Aortic smooth muscle cell (primary cell): Measurements from ENCODE around the genes MCHR1 and CHADL.

DNA sequence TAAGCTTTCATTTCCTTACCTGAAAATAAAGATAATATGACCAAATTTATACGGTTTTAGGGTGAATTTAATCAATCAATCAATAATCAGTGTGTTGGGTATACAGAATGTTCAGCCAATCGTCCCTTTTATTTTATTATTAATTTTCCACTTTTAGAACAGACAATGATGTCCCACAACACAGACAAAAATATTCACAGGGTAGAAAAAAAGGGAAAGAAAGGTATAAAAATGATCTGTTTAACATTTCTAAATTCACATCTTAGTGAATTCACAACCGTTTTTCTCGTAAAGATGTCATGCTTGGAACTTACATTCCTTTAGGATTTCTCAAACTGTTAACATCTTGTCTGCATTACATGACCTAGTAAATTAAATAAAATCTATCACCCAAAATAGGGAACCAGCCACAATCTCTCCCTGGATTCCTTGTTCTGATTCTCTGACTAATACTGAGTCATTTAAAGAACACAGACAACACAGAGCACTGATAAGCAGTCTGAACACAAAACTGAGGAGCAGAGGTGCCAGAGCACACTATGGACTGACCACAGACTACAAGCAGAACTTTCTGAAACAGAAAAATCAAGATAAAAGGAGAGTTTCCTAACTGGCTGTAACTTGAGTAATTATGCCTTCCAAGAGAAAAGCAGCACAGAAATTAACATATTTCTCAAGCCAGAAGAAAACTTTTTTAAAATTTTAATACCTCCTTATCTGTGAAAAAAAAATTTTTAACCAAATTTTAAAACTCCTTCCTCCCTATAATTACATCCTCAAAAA lies 128.7 kb downstream of the SGSM3 start:
- RRBS = no CpG with 5 or more reads among the region's 4 CpGs

GRCh38 chr22:40508278-40508705 lies 128.2 kb downstream of the MRTFA start:
- RRBS = no CpG with 5 or more reads among the region's 7 CpGs

DNA sequence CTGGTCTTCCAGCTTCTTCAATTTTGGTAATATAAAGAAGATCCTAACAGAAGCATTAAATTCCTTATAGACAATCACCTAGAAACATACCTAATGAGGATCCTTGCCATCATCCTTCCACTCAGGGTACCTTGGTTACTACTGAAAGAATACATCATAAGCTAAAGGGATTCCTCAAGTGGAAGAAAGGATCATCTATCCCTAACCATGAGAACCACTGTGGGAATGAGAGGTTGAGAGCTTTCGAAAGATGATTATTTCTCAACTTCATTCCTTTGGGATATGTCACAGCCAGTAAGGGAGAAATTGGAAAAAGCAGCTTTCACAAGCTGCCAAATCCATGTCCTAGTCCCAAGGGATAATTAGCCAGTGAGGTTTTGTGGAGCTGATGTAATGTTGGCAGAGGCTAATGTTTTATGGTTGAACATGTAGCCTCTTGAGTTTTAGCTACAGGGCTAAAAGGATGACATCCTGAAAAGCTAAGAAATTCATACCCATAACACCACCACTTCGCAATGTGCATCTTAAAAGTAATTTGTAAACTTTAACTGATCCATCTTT lies 124.1 kb downstream of the MRTFA start:
- RRBS = no CpG with 5 or more reads among the region's 2 CpGs

GRCh38 chr22:40552093-40552344 lies 84.5 kb downstream of the MRTFA start:
- RRBS = no CpG with 5 or more reads among the region's 8 CpGs

DNA sequence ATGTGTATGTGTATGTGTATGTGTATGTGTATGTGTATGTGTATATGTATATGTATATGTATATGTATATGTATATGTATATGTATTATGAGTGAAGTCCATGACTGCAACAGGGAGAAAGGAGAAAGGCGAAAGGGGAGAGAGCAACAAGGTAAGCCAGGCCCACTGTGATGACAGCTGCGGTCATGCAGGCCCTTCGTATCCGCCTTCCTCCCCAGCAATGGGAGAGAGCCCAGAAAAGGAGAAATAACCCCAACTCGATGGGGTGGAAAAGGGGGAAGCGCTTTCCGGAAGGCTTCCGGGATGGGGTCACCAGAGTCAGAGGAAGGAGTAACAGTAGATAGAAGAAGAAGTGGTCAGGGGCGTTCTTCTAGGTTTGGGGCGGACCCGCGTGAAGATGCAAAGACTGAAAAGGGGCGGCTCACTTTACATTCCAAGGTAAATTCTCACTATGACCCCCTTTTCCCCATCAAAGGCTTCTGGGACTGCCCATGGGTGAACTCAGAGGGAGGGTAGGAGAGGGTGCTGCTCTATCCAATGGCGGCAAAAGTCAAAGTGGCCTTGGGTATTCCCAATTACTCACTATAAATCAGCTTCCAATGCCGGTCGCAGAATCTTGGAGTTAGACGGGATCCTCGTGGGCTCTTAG lies 1.3 kb upstream of the MRTFA start:
- RRBS = no CpG with 5 or more reads among the region's 18 CpGs

DNA sequence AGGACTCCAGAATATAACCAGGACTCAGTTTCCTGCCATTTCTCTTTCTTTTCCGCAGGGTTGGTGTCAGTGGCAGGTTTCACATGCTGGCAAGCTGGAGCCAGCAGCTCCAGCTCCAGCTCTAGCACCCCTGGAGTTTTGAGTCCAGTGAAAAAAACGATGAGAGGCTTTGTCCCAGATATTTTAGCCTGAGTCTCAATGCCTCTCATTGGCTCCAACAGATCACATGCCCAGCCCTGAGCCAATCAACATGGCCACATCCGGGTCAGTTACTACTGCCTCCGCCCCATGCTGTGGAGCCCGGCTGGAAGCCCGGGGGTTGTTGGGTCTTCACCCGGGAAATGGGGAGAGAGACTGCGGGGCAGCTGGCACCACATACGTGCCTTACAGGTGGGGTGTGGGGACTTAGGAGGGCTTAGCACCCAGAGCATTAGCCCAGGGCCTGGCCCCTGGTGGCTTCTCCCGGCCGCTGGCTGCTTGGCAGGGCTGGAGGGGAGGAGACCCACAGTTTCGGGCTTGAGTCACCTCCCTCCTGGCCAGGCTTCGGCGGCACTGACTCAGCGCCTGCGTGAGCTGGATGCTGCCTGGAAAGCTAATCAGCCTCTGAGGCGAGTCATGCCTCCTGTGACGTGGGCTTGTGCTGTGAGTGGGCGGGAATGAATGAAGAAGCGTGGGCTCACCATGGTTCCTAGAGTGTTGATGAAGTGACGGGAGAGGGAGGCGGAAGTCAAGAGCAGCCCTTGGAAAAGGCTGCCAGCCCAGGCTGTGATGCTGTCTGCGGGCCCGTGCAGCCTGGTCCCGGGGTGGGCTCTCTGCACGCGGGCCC lies 15.3 kb upstream of the MRTFA start:
- RRBS = 21% methylated on average over 5 of the region's 27 CpGs

GRCh38 chr22:40679110-40679980 lies at the start of gene MCHR1:
Gene MCHR1 (plus strand): TSS chr22:40679484.
- RRBS = 8% methylated on average over 6 of the region's 25 CpGs

DNA sequence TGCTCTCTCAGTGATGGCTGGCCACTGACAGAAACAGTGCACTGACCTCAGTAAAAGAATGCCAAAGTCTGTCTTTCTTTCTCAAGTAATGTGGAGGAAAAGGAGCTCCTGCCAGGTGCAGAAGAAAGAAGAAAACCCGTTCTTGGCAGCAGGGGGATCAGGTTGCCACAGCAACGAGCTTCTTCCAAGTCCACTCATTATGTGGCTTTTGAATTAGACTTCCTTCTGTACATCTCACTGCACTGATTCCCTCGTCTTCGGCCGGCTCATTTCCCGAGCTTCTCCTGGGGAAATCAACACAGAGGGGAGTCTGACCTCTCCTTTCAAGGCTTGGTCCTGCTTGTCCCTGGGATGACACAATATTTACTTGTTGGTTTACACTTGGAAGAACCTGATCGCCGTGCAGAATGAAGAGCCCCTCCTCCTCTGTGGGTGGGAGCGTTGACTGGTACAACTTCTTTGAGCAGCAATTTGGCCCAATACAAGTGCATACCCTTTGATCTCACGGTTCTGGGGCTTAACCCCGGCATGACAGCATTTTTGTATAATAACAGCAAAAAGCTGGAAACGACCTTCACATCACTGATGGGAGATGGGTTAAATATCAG lies 35.3 kb downstream of the MCHR1 start:
- RRBS = no CpG with 5 or more reads among the region's 12 CpGs

DNA sequence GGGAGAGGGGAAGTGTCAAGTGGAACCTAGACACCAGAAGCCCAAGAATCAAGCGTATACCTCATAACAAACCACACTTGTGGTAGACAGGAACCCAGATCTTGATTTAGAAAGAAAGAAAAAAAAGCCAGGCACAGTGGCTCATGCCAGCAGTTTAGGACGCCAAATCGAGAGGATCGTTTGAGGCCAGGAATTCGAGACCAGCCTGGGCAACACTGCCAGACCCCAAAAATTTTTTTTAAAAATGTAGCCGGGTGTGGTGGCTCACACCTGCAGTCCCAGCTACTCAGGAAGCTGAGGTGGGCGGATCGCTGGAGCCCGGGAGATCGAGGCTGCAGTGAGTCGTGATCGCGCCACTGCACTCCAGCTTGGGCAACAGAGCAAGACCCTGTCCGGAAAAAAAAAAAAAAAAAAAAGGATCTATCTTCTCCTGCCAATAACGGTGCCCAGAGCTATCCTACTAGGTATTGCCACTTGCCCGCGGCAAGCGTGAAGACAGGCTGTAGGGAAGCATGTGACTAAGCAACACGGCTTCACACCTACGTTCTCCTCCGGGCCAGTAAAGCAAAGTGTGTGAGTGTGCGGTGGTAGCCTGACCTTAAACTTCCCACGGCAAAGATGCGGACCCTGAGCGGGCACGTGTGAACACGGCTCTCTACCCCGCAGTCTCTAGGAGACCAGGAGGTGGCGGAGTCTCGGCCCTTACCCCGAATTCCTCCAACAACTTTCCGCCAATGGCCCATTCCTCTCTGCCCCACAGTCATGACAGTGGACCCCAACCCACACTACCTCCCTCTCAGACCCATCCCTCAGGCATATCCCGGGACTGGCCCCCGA lies 617 bp downstream of the SLC25A17 start:
- RRBS = 0% methylated on average over 2 of the region's 34 CpGs

DNA sequence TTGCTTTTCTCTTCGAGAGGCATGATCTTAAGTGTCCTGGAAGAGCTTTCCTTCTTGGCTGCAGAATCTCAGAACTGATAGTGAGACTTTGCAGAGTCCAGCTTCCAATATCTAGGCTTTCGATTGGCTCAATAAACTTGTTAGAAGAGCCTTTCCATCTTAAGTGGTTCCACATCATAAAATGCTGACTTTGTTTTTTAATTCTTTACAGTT lies 15.5 kb upstream of the DNAJB7 start:
- RRBS = no CpG with 5 or more reads among the region's 2 CpGs

DNA sequence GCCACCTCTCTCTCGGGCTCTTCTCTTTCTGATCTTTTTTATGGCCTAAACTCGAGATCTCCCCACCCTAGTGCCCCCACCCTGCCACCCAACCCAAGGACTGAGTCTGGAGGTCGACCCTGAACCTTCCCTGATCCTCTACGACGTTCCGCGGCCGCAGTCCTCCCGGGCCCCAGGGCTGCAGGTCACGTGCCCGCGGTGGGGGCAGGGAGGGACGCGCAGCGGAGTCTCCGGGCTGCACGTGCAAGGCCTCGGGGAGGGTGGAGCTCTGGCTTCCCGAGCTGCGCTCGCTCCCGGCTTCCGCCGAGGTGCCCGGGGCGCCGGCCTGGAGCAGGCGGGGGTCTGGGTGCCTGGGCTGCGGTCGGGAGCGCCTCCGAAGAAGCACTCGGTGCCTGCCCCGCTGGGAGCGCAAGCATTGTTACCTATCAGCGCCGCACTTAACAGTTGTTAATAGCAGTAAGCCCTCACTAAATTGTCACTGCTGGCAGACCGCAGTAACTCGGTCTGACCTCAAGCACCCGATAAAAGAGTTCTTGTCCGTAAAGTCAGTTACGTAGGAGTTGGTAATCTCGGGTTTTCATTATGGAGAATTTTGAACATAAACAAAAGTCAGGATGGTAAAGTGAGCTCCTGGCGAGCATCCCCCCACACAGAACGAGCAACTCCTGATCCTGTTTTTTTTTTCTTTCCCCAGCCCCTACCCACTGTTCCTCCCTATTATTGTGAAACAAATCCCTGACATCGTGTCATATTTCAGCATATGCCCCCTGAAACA lies 69.8 kb upstream of the EP300 start:
- RRBS = 4% methylated on average over 14 of the region's 46 CpGs

- RRBS = no CpG with 5 or more reads among the region's 10 CpGs
Observed at GRCh38 chr22:41093910-41094660, 1.7 kb downstream of the EP300 start.

GRCh38 chr22:41098765-41099294 lies 6.4 kb downstream of the EP300 start:
- RRBS = no CpG with 5 or more reads among the region's 12 CpGs

DNA sequence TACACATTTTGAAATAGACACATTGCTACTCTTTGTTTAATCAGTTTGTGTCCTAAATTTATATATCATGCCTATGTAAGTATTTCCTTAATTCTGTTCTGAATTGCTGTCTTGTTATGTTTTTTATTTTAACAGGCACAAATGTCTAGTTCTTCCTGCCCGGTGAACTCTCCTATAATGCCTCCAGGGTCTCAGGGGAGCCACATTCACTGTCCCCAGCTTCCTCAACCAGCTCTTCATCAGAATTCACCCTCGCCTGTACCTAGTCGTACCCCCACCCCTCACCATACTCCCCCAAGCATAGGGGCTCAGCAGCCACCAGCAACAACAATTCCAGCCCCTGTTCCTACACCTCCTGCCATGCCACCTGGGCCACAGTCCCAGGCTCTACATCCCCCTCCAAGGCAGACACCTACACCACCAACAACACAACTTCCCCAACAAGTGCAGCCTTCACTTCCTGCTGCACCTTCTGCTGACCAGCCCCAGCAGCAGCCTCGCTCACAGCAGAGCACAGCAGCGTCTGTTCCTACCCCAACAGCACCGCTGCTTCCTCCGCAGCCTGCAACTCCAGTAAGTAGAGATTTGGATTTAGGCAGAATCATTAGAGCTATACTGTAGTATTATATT lies 55.4 kb upstream of the L3MBTL2 start:
- RRBS = no CpG with 5 or more reads among the region's 7 CpGs

DNA sequence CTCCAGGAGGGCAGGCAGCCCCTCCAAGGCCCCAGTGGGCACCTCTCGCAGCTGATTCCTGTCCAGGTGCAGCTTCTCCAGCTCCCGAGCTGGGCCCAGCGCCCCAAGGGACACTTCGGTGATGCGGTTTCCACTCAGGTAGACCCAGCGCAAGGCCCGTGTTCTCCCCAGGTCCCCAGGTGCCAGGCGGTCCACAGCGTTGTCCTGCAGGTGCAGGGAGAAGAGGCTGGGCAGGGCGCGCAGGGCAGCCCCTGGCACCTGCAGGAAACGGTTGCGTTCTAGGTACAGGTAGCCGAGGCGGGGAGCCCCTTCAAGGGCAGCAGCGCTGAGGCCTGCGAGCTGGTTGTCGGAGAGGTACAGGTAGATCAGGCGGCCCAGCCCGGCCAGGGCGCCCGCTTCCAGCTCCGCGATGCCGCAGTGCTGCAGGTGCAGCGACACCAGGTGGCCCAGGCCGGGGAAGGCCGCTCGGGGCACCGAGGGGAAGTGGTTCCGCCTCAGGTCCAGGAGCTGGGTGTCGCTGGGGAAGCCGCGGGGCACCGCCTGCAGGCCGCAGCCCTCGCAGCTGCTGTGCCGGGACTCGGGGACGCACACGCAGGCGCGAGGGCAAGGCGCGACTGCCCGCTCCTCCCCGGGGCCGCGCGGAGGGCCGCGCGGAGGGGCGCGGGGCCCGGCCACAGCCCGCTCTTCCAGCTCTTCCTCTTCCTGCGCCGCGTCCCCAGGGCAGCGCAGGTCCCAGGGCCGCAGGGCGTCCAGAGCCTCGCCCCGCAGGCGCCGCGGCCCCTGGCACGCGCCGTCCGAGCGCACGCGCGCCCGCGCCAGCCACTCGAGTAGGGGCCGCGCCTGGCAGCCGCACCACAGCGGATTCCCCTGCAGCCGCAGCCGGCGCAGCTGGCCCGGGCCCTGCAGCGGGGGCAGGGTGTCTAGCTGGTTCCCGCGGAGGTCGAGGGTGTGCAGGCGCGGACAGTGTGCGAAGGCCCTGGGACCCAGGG lies 3.2 kb downstream of the CHADL start:
- RRBS = 5% methylated on average over 33 of the region's 94 CpGs

DNA sequence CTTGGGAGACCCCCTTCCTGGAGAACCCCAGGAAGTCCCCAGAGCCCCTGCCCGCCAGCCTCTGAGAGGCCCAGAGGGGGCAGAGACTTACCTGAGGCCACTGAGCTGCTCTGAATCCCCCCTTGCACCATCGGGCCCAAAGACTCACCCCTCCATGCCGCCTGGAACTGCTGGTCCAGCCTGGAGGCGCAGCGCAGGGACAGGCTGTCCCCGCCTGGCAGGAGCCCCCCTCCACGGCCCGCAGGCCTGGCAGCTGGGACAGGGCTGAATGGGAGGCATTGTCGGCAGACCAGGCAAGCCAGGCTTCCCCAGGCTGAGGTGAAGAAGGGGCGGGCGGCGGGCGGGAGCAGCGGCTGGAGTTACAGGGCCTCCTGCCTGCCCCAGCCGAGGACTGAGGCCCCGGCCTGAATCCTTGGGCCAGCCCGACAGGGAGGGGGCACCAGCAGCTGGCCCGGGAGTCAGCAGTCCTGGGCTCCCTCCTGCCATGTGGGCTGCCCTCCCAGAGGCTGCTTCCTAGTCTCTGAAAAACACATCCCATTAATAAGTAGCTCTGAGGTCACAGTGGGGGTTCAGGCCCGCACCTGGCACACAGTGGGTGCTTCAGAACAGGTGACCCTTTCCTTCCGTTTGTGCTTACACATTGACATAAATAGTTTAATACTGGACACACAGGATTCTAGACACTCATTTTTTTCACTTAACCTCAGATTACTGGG lies at the start of gene CHADL:
Gene CHADL, minus strand, starts transcription at position 206 of the 716 bp plus-strand sequence.
- RRBS = 51% methylated on average over 3 of the region's 20 CpGs

GRCh38 chr22:41261521-41262138 lies 20.9 kb upstream of the CHADL start:
- RRBS = no CpG with 5 or more reads among the region's 12 CpGs

DNA sequence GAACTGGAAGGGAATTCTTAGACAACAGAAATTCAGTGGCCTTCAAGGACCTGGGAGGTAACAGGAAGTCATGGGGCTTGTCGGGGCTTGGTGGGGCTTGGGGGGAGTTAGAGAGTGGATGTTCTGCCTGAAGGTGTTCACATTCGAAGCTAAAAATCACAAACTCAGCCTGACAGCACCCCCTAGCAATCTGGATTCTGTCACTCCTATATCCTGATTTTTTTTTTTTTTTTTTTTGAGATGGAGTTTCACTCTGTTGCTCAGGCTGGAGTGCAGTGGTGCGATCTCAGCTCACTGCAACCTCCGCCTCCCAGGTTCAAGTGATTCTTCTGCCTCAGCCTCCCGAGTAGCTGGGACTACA lies 2.7 kb upstream of the RANGAP1 start:
- RRBS = no CpG with 5 or more reads among the region's 5 CpGs

GRCh38 chr22:41349832-41350706 lies 31.7 kb upstream of the TEF start:
- RRBS = no CpG with 5 or more reads among the region's 10 CpGs

GRCh38 chr22:41369065-41369627 lies 12.6 kb upstream of the TEF start:
- RRBS = no CpG with 5 or more reads among the region's 10 CpGs